IMR-90 (cell line): ENCODE results near the genes PDCD7 and SMAD3.

GRCh38 chr15:64866789-64867815 lies 25.4 kb downstream of the PLEKHO2 start:
- RRBS = no CpG with 5 or more reads among the region's 11 CpGs
CAGE:
- cytosol, long polyA plus RNA = no peak
- long polyA plus RNA = no peak
- nucleus, long polyA plus RNA = no peak

DNA sequence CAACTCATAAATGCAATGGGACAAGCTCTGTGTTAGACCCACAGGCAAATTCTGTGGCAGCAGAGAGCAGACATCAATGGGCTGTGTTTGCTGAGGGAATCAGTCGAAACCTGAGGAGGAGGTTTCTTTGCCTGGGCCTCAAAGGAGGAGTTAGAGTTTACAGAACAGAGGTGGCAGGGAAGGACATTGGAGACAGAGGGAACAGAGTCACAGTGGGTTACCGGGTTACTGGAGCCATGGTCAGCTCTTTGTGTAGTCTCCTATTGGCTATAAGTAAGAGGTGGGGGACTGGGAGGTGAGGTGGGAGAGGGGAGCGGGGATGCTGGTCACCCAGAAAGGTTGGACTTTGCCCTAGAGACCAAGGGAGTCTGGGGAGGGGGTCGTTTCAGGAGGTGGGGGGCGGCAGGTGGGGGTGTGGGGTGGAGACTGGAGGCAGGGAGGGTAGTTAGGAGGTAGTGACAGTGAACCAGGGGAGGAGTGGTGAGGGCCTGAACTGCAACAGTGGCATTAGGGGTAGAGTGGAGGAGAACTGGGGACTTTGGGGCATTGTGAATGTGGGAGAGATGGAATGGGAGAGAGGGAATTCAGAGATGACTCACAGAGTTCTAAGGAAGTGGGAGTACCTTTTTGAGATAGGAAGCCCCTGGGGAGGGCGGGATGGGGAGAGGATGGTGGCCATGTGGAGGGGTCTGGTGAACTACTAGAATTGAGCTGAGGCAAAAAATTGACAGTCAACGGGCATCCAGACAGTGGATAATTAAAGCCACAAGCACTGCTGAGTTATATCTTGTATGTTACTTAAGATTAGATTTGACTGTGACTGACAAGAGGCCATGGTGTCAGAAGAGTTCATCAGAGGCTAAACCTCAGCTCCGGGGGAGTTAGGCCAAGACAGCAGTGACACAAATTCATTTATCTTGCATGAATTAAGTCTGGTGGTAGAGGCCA lies 33.8 kb downstream of the PLEKHO2 start:
- RRBS = no CpG with 5 or more reads among the region's 8 CpGs
CAGE:
- cytosol, long polyA plus RNA = no peak
- long polyA plus RNA = no peak
- nucleus, long polyA plus RNA = no peak

- RRBS = no CpG with 5 or more reads among the region's 6 CpGs
CAGE:
- cytosol, long polyA plus RNA = no peak
- long polyA plus RNA = no peak
- nucleus, long polyA plus RNA = no peak
Observed at GRCh38 chr15:64930314-64930723, 18.6 kb downstream of the ANKDD1A start.

GRCh38 chr15:64944272-64944716 lies 32.6 kb downstream of the ANKDD1A start:
- RRBS = no CpG with 5 or more reads among the region's 4 CpGs
CAGE:
- cytosol, long polyA plus RNA = no peak
- long polyA plus RNA = no peak
- nucleus, long polyA plus RNA = no peak

DNA sequence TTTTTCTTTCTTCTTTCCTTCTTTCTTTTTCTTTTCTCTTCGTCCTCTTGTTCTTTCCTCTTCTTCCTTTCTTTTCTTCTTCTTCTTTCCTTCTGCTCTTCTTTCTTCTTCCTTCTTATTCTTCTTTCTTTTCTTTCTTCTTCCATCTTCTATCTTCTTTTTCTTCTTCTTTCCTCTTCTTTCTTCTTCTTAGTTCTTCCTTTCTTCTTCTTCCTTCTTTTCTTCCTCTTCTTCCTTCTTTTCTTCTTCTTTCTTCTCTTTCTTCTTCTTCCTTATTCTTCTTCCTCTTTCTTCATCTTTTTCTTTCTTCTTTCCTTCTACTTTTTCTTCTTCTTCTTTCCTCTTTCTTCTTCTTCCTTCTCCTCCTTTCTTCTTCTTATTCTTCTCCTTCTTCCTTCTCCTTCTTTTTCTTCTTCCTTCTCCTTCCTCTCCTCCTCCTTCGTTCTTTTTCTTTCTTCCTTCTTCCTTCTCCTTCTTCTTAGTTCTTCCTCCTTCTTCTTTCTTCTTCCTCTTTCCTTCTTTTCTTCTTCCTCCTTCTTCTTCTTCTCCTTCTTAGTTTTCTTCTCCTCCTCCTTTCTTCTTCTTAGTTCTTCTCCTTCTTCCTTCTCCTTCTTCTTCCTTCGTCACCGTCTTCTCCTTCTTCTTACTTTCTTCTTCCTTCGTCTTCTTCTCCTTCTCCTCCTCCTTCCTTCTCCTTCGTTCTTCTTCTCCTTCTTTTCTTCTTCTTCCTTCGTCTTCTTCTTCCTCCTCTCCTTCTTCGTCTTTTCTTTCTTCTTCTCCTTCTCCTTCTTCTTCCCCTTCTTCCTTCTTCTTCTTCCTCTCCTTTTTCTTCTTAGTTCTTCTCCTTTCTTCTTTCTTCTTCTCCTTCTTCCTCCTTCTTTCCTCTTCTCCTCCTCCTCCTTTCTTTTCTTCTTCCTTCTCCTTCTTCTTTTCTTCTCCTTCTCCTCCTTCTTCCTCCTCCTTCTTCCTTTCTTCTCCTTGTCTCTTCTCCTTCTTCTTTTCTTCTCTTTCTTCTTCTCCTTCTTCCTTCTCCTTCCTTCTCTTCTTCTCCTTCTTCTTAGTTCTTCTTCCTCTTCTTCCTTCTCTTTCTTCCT lies 37.5 kb downstream of the SPG21 start:
- RRBS = no CpG with 5 or more reads among the region's 8 CpGs
CAGE:
- cytosol, long polyA plus RNA = no peak
- long polyA plus RNA = no peak
- nucleus, long polyA plus RNA = no peak

DNA sequence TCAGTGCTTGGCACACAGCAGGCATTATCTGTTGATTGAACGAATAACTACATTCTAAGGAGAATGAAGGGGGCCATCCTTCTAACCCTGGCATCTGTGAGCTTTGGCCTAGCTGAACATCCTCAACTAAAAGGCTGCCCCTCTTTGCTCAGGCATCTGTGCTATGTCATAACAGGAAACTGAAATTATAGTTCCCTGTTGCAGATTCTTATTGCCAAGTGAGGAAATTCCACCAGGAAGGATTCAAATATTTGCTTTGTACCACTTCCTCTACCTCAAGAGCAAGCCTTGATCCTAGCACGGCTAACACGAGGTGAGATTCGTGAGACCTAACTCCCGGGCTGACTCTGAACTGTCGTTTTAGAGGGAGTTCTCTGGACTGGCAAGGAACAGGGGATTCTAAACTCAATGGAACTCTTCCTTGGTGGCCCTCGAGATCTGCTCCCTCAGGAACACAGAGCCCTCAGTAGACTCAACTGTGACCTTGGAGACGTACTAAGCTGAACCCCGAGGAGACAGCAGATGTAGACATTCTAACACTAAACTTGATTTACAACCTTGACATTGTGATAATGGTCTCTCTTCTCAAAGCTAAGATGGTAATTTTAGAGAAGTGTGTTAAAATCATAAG lies 4.3 kb downstream of the SPG21 start:
- RRBS = no CpG with 5 or more reads among the region's 9 CpGs
CAGE:
- cytosol, long polyA plus RNA = no peak
- long polyA plus RNA = no peak
- nucleus, long polyA plus RNA = no peak

- RRBS = no CpG with 5 or more reads among the region's 16 CpGs
CAGE:
- cytosol, long polyA plus RNA = no peak
- long polyA plus RNA = no peak
- nucleus, long polyA plus RNA = no peak
Observed at GRCh38 chr15:65055052-65055666, 10.0 kb downstream of the SLC51B start.

- RRBS = 3% methylated on average over 14 of the region's 62 CpGs
CAGE:
- cytosol, long polyA plus RNA = no peak
- long polyA plus RNA = no peak
- nucleus, long polyA plus RNA = no peak
Observed at GRCh38 chr15:65133444-65134189, at the start of gene PDCD7. Gene PDCD7, minus strand, starts transcription at chr15:65133808.

DNA sequence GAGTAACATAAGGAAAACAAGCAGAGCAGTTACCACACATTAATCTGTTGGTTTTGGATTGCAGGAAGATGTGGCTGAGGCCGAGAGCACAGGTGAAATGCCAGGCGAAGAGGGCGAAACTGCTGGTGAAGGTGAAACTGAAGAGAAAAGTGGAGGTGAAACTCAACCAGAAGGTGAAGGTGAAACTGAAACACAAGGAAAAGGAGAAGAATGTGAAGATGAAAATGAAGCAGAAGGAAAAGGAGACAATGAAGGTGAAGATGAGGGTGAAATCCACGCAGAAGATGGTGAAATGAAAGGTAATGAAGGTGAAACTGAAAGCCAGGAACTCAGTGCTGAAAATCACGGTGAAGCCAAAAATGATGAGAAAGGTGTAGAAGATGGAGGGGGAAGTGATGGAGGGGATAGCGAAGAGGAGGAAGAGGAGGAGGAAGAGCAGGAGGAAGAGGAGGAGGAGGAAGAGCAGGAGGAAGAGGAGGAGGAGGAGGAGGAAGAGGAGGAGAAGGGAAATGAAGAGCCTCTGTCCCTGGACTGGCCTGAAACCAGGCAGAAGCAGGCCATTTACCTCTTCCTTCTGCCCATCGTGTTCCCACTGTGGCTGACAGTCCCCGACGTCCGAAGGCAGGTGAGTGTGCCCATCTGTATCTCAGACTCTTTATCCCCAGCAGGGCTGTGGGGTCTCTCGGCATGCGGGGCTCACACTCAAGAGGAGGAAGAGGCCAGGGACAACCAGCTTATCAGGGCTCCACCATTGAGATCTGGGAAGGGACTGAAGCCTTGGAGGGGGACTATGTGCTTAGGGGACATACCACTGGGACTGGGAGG lies 28.8 kb downstream of the SLC24A1 start:
- RRBS = no CpG with 5 or more reads among the region's 12 CpGs
CAGE:
- cytosol, long polyA plus RNA = no peak
- long polyA plus RNA = no peak
- nucleus, long polyA plus RNA = no peak

DNA sequence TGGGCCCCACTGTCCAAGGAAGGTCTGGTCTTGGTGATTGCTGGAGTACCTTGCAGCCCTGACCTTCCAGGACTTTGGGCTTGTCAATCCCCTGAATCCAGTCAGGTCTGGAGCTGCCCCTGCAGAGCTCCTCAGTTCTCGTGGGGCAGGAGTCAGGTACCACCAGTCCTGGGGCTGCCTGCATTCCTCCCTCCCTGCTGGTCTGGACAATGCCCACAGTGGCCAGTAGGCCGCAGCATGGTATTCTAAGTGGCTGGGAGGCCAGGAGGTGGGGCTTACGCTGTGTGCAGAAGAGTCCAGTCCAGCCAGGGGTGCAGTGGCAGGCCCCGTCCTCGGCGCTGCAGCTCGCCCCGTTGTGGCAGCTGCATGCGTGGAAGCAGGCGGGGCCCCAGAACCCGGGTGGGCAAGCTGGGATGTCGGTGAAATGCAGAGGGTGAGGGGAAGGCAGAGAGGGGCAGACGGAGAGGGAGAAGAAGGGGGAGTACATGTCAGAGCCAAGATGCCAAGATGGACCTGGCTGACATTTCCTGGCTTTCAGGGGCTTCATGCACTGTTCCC lies 47.3 kb downstream of the RAB11A start:
- RRBS = no CpG with 5 or more reads among the region's 13 CpGs
CAGE:
- cytosol, long polyA plus RNA = no peak
- long polyA plus RNA = no peak
- nucleus, long polyA plus RNA = no peak

GRCh38 chr15:66404508-66405190 lies 17.9 kb downstream of the MAP2K1 start:
- RRBS = no CpG with 5 or more reads among the region's 8 CpGs
CAGE:
- cytosol, long polyA plus RNA = no peak
- long polyA plus RNA = no peak
- nucleus, long polyA plus RNA = no peak

GRCh38 chr15:66408606-66409212 lies 22.0 kb downstream of the MAP2K1 start:
- RRBS = no CpG with 5 or more reads among the region's 8 CpGs
CAGE:
- cytosol, long polyA plus RNA = no peak
- long polyA plus RNA = no peak
- nucleus, long polyA plus RNA = no peak

- RRBS = no CpG with 5 or more reads among the region's 3 CpGs
CAGE:
- cytosol, long polyA plus RNA = no peak
- long polyA plus RNA = no peak
- nucleus, long polyA plus RNA = no peak
Observed at GRCh38 chr15:66484751-66485325, 12.7 kb downstream of the SNAPC5 start.

DNA sequence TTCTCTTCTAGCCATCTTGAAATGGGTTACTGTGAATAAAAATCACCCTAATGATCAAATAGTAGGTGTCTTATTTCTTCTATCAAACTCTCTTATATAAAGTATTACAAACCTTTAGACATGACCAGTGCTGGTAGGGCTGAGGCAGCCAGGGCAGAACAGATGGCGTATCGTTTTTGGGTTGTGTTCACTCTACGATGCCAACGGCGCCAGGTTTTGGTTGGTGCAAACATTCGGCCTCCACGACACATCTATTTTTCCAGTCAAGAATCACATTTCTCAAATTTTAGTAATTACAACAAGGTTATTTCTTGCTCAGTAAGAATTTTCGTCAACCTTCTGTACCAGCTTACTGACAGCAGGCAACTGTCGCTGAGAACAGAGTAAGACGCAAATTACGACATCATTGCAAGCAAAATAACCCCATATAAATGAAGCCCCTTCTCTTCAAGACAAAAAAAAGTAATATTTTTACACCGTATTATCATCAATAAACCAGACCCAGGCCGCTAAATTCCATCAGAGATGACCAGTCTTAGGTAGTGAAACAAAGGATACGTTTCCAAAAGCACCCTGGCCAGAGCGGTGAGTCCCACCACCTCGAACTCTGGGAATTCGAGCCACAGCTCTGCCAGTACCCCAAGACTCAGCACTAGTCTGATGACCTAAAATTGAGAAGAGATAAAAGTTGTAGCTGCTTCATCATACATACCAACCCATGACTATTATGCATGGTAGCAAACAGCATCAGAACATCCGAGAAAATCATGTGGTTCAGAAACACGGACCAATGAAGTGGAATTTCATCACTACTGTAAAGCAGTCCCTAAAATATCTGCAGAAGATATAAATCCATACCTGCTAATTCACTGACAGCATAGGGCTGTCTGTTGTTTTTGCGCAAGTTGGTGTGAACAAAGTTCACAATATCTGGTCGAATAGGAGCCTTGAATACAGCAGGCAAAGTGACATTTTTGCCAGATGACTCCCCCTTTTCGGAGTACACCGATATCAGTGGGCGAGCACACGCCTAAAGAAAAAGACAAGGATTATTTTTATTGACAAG lies 1.8 kb downstream of the RPL4 start:
- RRBS = no CpG with 5 or more reads among the region's 25 CpGs
CAGE:
- cytosol, long polyA plus RNA = no peak
- long polyA plus RNA = no peak
- nucleus, long polyA plus RNA = no peak

GRCh38 chr15:66692801-66693248 lies 9.2 kb upstream of the SMAD6 start:
- RRBS = no CpG with 5 or more reads among the region's 4 CpGs
CAGE:
- cytosol, long polyA plus RNA = no peak
- long polyA plus RNA = no peak
- nucleus, long polyA plus RNA = no peak

DNA sequence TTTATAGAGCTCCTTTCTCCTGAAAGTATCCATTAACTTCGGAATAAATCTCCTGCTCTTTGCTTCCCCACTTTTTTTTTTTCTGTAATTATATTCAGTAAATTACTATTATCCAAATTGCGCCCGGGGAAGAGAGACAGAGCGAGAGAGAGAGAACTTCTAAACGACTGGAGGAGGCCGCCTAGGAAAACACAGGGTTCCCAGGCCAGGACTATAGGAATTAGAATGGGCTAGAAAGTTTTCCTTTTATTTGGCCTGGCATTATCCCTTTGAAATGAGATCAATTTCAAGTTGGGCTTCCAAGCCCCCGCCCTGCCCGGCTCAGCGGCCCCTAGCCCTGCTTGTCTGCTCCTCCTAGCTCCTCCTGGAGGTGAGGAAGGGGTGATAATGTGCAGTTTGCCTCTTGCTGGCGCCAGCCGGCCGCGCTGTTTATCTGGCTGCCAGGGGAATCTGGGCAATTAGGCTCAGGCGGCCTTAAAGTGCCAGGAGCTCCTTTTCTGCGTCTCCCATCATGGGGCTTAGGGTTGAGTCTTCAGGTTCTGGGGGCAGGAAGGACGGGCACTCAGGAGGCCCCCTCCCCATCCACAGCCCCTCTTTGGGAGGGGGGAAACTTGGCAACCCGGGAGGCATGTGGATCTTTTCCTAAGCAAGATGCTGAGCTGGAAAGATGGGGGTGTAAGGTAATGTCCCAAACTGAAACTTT lies 5.3 kb downstream of the SMAD6 start:
- RRBS = 11% methylated on average over 4 of the region's 17 CpGs
CAGE:
- cytosol, long polyA plus RNA = no peak
- long polyA plus RNA = no peak
- nucleus, long polyA plus RNA = no peak

GRCh38 chr15:66761844-66762070 lies 59.7 kb downstream of the SMAD6 start:
- RRBS = no CpG with 5 or more reads among the region's 4 CpGs
CAGE:
- cytosol, long polyA plus RNA = no peak
- long polyA plus RNA = no peak
- nucleus, long polyA plus RNA = no peak

GRCh38 chr15:66780800-66781930 lies 79.1 kb downstream of the SMAD6 start:
- RRBS = 94% methylated on average over 21 of the region's 81 CpGs
CAGE:
- cytosol, long polyA plus RNA = no peak
- long polyA plus RNA = no peak
- nucleus, long polyA plus RNA = no peak

DNA sequence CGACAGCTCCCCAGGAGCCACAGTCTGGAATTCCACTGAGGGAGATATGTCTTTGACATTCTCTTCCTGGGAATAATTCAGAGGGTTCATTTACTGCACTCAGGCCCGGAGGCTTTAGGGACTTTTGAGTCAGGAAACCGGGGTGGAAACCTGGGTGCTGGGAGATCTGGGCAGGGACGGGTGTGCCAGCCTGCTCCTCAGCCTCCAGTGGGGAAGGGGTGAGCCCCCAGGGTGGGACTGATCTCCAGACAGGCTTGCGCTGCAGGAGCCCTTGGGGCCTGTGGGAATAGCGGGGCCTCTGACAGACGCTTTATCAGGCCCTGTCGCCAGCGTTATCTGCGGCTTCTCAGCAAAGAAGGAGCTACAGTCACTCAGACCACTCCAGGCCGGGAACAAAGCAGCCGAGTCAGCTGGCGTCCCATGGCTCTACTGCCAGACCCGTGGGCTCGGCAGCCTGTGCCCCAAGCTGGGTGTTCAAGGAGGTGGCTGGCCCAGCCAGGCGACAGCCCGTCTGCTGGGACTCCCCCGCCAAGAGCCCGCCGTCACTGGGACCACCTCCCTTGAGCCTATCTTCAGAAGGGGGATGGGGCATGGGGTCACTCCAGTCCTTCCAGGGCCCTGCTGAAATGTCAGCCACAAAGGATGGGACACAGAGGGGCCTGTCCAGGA lies 147.9 kb downstream of the SMAD6 start:
- RRBS = no CpG with 5 or more reads among the region's 20 CpGs
CAGE:
- cytosol, long polyA plus RNA = no peak
- long polyA plus RNA = no peak
- nucleus, long polyA plus RNA = no peak

DNA sequence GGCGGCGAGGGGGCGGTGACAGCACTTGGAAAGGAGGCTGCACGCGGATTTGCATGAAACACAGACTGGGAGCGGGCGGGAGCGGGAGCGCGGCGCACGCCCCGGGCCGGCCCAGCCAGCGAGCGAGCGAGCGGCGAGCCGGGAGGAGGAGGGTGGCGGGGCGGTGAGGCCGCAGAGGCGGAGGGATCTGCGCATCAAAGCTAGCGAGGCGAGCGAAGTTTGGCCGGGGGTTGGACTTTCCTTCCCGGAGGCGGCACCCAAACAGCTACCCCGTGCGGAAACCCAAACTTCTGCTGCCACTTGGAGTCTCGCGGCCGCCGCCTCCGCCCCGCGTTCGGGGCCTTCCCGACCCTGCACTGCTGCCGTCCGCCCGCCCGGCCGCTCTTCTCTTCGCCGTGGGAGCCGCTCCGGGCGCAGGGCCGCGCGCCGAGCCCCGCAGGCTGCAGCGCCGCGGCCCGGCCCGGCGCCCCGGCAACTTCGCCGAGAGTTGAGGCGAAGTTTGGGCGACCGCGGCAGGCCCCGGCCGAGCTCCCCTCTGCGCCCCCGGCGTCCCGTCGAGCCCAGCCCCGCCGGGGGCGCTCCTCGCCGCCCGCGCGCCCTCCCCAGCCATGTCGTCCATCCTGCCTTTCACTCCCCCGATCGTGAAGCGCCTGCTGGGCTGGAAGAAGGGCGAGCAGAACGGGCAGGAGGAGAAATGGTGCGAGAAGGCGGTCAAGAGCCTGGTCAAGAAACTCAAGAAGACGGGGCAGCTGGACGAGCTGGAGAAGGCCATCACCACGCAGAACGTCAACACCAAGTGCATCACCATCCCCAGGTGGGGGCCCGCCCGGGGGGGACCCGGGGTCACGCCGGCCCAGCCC lies at the start of gene SMAD3:
SMAD3 (plus strand) TSS at position 56 of the 860 bp plus-strand sequence.
- RRBS = 2% methylated on average over 39 of the region's 102 CpGs
CAGE:
- cytosol, long polyA plus RNA = start-site peak on the plus strand centred at position 109 of the sequence, 131 bp wide, 64 and 86 reads in 2 replicates
- long polyA plus RNA = no peak
- nucleus, long polyA plus RNA = no peak